SJSA1 (cell line): ENCODE measurements around the genes HAX1 and TDRD10.

DNA sequence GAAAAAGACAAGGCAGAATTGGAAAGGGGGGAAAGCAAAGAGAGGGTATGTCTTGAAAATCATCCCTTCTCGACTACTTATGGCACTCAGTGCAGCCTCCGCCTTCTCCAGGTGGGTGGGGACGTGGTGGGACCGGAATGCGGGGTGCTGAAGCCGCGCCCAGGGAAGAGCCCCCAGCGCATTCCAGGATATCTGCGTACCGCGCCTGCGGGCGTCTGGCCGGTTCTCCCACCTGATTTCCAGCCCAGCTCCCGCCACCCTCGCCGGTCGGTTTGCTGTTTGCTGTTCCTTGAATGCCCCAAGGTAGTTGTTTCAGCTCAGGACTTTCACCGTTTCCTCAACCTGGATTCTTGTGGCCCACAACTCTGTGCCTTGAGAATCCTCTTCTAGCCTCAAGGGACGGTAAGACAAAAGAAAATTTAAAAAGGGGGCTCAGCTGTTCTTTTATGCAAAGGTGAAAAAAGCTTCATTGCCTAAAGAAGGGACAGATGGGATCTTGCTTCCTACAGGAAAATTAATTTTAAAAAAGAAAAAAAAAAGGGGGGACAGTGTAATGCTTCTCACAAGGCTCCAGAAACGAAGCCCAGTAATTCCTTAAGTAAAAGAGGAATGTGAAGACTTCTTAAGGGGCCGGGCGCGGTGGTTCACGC lies 821 bp upstream of the SLC39A1 start:
- RAMPAGE, long total RNA = no peak

- RAMPAGE, long total RNA = no peak
Observed at GRCh38 chr1:154183482-154184082, 8.3 kb downstream of the TPM3 start.

DNA sequence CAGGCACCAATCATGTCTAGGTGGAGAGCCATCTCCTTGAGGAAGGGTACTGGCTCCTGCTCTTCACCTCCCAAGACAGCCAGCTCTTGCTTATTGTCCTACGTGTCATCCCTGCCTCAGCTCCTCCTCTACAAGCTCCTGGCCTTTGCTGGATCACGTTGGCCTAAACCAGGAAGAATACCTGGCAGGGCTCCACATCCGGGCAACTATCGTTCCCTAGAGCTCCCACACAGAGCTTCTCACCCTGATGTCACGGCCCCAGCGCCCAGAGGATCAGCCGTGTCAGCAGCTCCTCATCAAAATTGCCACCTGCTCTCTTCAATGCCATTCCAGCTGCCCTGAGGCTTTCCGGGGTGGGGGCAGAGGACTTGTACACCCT lies 1.9 kb upstream of the TPM3 start:
- RAMPAGE, long total RNA = no peak

- RAMPAGE, long total RNA = start-site peak on the plus strand at chr1:154272603-154272672, 1,203 and 896 reads in 2 replicates
Observed at GRCh38 chr1:154272124-154272848, at the start of gene HAX1. Gene HAX1, plus strand, starts transcription at chr1:154272629.

DNA sequence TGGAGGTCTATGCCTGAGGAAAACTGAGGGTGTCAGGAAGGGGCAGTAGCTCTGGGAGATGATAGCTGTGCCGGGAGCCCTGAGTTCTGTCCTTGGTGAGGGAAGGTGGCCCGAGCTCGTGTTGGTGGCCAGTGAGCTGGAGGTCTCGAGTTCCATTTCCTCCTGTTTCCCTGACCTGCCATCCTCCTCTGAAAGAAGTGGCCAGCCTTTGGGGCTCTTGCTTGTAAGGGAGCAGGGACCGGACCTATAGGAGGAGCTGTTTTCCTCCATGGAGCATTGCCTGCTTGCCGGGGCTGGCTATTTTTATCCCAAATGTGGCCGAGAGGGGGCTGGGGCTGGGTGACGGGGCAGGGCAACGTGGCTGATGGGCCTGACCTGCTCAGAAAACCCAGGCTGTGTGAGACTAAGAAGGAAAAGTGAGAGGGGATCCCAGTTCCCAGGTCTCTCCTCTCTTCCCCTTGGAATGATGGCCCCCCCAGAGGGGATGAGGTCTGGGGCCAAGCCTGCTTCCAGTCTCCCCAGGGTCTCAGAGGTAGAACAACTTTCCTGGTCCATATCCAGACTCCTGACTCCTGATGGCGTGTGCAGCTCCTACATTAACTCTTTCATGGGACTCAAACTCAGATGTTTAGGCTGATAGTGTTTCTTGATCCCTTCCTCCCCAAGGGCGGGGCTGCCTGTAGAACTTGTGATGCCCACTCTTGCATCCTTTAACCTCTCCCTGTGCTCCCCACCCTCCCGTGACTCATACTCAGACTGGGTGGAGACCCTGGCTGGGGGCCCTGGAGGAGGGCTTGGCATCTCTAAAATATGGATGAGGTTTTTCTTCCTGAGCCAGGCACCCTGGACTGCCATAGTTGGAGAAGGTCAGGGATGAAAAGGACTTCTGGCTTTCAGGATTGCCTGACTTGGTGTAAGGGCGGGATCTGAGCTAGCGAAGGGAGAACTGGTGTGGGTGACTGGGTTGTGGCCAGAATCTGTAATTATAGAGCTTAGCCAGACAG lies 1.1 kb downstream of the ATP8B2 start:
- RAMPAGE, long total RNA = no peak

GRCh38 chr1:154331519-154332174 lies 6.3 kb downstream of the ATP8B2 start:
- RAMPAGE, long total RNA = no peak

DNA sequence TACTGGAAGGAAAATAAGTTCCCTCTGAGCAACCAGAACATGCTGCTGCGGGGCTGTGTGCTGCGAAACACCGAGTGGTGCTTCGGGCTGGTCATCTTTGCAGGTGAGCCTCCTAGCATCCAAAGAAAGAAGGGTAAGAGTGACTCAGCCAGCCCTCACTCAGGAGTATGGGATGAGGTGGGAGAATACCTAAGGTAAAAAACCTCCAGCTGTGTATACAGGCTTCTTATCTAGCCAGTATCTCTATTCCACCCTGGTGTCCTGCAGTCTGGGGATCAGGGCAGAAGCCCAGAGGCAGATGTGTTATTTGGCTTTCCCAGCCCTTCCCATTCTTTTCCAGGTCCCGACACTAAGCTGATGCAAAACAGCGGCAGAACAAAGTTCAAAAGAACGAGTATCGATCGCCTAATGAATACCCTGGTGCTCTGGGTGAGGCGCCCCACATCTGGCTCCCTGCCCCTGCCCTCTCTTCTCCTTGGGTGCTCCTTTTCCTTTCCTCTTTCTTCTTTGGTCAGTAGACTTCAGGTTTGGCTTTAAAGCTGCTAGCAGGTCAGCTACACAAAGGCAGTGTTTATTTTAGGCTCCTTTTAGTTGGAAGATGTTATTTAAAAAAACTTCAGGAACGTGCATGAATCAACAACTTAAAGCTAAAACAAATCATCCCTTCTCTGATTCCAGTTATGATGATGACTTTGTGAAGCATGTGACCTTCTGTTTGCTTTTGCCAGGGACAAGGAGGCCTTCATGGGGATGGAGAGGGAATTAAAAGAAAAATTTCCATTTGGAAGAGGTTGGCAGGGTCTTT lies 9.0 kb downstream of the ATP8B2 start:
- RAMPAGE, long total RNA = no peak

- RAMPAGE, long total RNA = no peak
Observed at GRCh38 chr1:154385275-154385849, 19.8 kb upstream of the IL6R start.

- RAMPAGE, long total RNA = no peak
Observed at GRCh38 chr1:154414223-154415163, 9.3 kb downstream of the IL6R start.

- RAMPAGE, long total RNA = no peak
Observed at GRCh38 chr1:154418048-154419180, 13.3 kb downstream of the IL6R start.

DNA sequence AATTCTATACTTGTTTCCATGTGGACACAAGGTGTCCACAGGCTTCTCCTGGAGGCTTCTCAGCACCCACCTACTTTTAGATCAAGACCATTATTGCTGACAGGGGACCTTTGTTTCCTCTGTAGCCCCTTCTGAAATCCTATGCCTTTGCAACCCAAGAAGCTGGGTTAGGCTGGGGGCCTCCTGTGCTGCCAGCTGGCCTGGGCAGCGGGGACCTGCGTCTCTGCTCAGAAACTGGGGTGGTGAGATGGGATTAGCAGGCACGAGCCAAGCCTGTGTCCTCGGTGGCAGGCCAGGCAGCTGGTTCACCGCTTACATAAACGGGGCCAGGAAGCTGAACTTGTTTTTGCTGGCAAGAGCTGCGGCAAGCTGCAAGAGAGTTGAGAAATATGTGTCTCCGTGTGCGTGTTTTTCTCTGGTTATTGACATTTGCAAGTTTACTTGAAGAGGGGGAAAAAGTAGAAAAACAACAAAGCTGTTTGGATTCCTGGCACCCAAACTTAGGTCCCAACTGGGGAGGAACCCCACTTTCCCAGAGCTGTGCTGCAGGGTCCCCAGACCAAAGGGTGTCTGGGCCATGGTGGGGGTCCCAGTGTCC lies 14.3 kb downstream of the IL6R start:
- RAMPAGE, long total RNA = no peak

DNA sequence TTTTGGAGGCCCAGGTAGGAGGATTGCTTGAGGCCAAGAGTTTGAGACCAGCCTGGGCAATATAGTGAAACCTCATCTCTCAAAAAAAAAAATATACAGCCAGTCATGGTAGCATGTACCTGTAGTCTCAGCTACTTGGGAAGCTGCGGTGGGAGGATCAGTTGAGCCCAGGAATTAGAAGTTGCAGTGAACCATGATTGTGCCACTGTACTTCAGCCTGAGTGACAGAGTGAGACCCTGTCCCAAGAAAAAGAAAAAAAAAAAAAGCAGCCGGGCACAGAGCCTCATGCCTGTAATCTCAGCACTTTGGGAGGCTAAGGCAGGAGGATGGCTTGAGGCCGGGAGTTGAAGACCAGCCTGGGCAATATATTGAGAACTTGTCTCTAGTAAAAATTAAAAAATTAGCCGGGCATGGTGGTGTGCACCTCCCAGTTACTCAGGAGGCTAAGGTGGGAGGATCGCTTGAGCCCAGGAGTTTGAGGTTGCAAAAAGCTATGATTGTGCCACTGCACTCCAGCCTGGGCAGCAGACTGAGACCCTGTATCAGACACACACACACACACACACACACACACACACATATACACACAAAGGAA lies 20.5 kb downstream of the IL6R start:
- RAMPAGE, long total RNA = no peak

GRCh38 chr1:154433548-154434009 lies 28.4 kb downstream of the IL6R start:
- RAMPAGE, long total RNA = no peak

DNA sequence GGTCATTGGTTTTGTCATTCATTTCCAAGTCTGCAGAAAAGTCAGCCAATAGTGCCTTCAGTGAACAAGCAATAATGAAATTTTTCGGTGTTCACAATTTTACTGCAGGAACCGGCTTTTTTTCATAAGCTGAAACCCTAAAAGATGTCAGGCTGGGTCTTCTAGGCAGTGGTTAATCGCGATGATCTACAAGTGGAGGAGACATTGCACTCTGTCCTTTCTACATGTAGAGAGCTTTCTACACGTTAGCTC lies 44.5 kb upstream of the TDRD10 start:
- RAMPAGE, long total RNA = no peak

DNA sequence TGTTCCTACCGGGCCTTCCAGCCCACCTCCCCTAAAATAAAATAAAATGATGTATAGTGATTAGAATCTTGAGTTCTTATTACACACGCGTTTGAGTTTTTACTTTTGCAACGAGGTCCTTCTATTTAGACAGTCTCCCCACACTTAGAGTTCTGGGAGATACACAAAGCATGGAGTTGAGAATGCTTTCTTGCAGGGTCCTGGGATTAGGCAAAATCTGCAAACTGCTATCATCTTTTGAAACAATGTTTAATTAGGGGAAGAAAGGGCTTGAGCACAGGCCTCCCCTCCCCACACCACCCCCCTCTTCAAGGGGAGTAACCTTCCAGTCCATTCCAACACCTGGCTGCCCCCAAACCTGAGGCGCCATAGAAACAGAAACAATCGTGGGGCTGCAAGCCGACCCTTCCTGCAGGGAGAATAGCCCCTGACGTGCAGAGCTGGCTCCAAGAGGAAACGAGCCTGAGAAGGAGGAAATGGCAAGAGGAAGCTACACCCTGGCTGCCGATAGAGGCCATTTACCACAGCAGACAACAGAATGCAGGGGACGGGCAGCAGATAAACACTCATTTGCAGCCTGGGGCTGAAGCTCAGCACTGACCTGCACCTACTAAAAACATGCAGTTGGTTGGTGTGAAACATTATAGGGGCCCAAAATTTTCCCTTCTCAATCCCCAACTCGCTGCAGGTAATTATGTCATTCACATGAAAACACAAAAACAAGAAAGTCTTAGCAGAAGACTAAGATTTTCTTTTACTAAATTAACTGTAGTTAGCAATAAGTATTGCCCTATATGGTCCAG lies 8.8 kb upstream of the TDRD10 start:
- RAMPAGE, long total RNA = no peak

- RAMPAGE, long total RNA = no peak
Observed at GRCh38 chr1:154501204-154502278, at the start of gene TDRD10. Gene TDRD10, plus strand, starts transcription at chr1:154502219.

DNA sequence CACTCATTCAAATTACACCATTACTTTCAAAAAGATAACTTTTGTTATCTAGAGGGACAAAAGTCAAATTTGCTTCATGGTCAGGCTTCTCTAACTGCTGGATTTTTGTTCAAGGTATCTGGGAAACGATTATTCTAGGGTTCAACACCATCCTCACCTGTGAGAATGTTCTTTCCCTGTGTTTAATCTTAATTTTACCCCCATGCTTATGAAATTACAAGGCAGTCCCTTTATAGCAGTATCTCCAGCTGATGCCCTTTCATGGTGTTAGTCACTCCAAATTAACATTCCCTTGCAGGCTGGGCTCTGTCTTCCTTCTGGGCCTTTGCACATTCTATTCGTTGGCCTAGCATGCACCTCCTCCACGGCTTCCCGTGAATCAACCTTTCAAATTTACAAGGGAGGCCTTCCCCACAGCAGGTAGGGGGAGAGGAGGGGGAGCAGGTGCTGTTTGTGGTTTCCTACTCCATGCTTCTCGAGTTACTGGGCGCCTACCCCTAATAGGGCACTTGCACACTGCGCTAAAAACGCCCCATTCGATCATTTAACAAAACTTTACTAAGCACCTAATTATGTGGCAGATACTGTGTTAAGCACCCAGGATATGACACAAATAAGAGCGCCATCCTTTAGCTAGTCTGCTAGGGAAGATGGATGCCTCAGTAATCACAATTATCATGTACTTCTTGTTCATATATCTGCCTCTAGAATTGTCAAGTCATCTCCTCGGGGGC lies 1.4 kb upstream of the ADAR start:
- RAMPAGE, long total RNA = no peak

DNA sequence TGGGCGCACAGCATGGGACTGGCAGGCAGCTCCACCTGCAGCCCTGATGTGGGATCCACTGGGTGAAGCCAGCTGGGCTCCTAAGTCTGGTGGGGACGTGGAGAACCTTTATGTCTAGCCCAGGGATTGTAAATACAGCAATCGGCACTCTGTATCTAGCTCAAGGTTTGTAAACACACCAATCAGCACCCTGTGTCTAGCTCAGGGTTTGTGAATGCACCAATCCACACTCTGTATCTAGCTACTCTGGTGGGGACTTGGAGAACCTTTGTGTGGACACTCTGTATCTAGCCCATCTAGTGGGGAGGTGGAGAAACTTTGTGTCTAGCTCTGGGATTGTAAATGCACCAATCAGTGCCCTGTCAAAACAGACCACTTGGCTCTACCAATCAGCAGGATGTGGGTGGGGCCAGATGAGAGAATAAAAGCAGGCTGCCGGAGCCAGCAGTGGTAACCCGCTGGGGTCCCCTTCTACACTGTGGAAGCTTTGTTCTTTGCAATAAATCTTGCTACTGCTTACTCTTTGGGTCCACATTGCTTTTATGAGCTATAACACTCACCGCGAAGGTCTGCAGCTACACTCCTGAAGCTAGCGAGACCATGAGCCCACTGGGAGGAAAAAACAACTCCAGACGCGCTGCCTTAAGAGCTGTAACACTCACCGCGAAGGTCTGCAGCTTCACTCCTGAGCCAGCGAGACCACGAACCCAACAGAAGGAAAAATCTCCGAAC lies 63.3 kb upstream of the ADAR start:
- RAMPAGE, long total RNA = no peak

DNA sequence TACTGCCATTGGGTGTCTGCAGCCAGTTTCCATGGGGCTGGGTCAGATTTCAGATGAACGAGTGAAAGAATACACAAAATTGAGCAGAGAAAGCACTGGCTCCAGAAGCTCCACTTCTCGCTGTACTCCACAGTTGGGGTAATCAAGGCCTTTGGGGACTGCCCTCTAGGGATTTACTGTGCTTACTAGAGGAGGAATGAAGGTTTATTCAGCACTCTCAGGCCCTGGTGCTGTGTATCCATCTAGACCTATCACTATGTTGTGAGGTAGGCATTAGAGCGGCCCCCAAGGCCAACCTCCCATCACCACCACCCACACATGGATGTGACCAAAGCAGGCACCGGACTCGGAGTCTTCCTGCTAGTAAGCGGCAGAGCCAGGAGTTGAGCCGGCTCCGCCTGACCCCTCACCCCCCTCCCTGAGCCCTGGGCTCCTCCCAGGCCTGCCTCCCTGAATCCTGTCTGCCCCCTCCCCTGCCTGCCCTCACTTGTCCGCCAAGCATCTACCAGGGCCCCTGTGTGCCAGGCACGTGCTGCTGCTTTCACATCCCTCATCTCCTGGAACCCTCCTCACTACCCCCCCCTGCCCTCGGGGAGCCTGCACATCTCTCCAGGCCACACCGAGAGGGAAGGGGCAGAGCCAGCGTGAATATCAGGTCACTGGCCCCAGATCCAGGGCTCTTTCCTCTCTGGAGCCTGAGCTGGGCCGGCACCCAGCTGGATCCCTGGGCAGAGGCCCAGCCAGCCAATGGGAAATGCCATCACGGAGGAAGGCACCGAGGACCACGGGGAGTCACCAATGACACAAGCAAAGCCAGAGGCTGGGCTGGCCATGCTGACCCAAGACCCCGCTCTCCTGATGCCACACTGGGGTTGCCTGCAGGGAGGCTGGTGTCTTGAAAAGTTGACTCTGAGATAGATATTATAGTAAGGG lies 23.2 kb downstream of the KCNN3 start:
- RAMPAGE, long total RNA = no peak

DNA sequence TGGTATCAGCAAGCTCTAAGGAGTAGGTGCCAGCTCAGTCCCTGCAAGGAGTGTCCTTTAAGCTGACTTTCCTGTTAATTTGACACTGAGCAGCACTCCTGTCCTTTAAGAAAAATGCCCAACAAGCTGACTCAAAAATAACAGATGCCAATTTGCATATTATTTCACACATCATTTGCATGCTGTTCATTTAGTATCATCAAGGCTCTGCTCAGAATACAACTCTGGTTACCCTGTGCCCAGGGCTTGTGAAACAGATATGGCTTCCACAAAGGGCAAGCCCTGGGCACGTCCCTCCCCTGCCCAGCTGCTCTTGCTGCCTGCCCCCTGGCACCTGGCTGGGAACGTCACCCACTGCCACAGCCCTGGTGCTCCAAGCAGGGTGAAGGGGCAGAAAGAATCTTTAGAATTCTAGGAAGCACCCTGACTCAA lies 10.3 kb downstream of the KCNN3 start:
- RAMPAGE, long total RNA = no peak